ENCODE results near the gene NPC2.

- RRBS, result no CpG with 5 or more reads among the region's 5 CpGs
Observed at GRCh38 chr14:73836560-73837333, 14.9 kb upstream of the PTGR2 start.

DNA sequence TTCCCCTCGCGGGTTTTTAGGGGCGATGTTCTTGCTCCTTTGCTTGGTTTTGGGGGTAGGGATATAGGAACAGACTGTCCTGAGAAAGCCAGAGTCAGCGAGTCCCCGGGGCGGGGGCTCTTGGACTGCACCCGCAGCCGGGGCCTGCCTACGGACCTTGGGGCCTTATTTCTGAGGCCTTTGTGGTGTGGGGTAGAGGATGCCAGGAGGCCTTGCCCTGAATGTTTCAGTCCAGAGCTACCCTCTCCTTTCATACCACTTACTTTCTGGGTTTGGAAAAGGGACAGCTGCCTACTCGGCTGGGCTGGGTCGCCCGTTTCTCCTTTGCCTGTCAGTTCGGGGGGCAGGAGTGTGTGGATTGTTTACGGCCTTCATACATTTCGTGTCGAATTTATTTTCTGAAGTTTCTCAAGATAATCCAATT lies 457 bp downstream of the ZNF410 start:
- RRBS, result no CpG with 5 or more reads among the region's 16 CpGs

DNA sequence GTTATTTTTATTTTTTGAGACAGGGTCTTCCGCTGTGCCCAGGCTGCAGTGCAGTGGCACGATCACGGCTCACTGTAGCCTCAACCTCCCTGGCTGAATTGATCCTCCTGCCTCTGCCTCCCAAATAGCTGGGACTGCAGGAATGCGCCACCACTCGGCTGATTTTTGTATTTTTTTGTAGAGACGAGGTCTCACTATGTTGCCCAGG lies 802 bp downstream of the COQ6 start:
- RRBS, result no CpG with 5 or more reads among the region's 6 CpGs

- RRBS, result no CpG with 5 or more reads among the region's 2 CpGs
Observed at GRCh38 chr14:74398694-74398900, 27.4 kb downstream of the SYNDIG1L start.

- RRBS, result 5% methylated on average over 23 of the region's 79 CpGs
Observed at GRCh38 chr14:74492687-74493904, at the start of gene NPC2. NPC2 (minus strand) TSS chr14:74493305.

- RRBS, result no CpG with 5 or more reads among the region's 13 CpGs
Observed at GRCh38 chr14:74500018-74501107, 6.8 kb downstream of the ISCA2 start.

- RRBS, result no CpG with 5 or more reads among the region's 3 CpGs
Observed at GRCh38 chr14:74524647-74524915, 31.0 kb downstream of the ISCA2 start.

DNA sequence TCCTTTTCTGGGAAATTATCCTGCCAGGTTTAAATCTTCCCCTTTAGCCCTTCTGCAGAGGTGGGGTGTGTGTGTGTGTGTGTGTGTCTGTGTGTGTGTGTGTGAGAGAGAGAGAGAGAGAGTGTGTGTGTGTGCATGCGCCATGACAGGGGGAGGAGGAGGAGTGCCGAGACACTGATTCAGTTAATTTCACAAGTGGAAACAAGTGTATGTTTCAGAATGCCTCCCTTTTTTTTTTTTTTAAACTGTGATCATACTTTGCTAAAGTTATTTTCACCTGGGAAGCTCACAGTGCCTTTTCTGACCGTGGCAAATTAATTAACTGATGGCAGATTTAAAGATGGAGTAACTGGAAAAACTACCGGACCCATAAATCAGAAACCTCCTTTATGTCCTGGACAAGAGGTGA lies 39.8 kb downstream of the LTBP2 start:
- RRBS, result no CpG with 5 or more reads among the region's 4 CpGs

- RRBS, result no CpG with 5 or more reads among the region's 26 CpGs
Observed at GRCh38 chr14:74585657-74586237, 26.3 kb downstream of the LTBP2 start.

DNA sequence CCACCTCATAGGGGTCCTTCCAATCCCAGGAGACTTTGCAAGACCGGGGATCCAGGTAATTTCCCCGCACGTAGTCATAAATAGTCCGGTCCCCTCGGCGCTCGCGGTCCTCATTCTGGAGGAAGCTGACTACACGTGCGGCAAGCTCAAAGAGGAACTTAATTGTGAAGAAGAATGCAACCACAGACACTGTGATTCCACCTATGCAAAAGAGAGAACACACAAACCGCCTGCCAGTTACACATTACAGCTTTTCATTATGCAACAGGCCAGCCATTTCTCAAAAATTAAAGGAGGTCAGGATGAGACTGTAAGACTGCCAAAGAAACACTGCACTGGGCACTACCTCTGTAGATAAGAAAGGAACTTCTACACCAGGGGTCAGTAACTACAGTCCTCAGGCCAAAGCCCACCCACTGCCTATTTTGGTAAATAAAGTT lies 28.4 kb downstream of the AREL1 start:
- RRBS, result 99% methylated on average over 3 of the region's 11 CpGs

GRCh38 chr14:74792566-74793056 lies 29.5 kb downstream of the YLPM1 start:
- RRBS, result no CpG with 5 or more reads among the region's 5 CpGs

- RRBS, result no CpG with 5 or more reads among the region's 1 CpG
Observed at GRCh38 chr14:74815993-74816455, 52.9 kb downstream of the YLPM1 start.

DNA sequence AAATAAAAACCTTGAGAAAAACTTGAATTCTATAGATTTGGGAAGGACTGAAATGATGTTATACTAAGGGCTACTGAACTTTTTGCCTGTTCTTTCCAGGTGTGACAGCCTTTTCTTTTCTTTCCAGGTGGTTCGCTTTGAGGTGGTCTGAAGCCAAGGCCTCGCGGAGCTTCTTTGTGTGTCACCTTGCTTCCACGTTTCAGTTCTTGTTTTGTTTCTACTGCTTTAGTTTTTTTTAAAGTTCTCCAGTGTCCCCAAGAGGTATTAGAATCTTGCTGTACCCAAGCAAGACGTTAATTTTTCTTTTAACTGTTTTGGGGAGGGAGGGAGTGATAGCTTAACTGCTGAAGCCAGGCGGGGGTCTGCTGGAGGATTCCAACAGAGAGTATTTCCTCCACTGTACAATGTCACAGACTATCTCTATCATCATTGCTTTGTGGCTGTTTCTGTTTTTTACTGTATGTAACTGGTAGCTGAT lies 40.3 kb downstream of the PROX2 start:
- RRBS, result no CpG with 5 or more reads among the region's 6 CpGs

DNA sequence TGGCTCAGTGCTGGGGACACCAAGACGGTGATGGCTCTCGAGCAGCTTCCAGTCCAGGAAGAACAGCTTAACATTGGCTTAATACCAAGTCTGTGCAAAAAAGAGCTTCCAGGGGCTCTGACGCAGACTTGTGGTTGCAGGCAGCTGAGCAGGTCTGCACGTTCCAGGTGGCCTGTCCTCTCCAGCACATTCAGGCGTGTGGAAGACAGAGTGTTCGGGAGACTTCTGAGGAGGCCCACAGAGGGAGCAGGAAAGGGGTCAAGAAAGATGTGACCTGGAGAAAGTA lies 8.6 kb upstream of the PGF start:
- RRBS, result no CpG with 5 or more reads among the region's 6 CpGs

GRCh38 chr14:74973093-74973702 lies 17.8 kb upstream of the PGF start:
- RRBS, result no CpG with 5 or more reads among the region's 16 CpGs

GRCh38 chr14:74984575-74985021 lies 18.1 kb upstream of the EIF2B2 start:
- RRBS, result no CpG with 5 or more reads among the region's 9 CpGs

- RRBS, result no CpG with 5 or more reads among the region's 14 CpGs
Observed at GRCh38 chr14:75070165-75070817, 850 bp downstream of the ZC2HC1C start.

DNA sequence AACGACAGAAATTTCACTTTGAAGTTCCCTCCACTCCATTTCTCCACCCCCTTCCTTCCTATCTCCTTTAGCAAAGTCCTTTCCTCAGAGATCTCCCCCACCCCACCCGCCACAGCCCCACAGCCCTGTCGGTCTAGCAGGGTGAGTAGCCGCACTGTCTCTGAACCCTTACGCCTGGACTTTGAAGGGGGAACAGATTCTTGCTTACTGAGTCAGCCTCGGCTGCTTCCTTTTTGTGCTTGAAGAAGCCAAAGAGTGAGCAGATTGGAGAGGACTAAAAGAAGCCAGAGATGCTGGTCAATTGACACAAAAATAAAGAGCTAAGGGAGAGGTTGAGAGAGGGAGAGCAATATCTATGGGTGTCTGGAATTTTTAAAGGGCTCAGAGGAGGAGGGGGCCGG lies 44.1 kb upstream of the FOS start:
- RRBS, result no CpG with 5 or more reads among the region's 7 CpGs

- RRBS, result no CpG with 5 or more reads among the region's 45 CpGs
Observed at GRCh38 chr14:75258633-75259421, 19.8 kb upstream of the FOS start.

Data from UCH-1 (cell line).